HT1080 (cell line): ENCODE measurements around a stretch of chr20.

DNA sequence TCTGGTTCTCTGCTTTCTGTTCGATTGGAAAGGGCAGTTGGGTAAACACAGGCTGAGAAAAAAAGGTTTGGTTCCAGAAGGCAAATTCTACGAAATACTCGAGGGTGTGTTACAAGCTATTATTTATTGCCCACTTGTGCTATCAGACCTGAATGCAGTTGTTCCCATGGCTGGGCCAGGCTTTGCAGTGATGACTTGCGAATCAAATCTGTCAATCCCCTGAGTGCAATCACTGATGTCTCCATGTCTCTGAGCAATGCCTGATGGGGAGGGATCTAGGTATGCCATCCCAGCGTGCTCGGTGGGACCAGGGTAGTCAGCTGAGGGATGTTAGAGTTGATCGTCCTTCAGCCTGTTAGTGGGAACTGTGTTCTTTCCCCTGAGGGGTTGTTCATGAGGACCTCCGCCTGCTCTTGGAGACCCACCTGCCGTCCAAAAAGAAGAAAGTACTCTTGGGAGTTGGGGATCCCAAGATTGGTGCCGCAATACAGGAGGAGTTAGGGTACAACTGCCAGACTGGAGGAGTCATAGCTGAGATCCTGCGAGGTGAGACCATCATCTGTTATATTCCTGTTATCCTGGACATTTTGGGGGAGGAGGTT lies 1.7 kb downstream of the NOP56 start:
RAMPAGE:
- cytosol, long total RNA: no peak
- long total RNA: no peak
- nucleus, long total RNA: no peak

DNA sequence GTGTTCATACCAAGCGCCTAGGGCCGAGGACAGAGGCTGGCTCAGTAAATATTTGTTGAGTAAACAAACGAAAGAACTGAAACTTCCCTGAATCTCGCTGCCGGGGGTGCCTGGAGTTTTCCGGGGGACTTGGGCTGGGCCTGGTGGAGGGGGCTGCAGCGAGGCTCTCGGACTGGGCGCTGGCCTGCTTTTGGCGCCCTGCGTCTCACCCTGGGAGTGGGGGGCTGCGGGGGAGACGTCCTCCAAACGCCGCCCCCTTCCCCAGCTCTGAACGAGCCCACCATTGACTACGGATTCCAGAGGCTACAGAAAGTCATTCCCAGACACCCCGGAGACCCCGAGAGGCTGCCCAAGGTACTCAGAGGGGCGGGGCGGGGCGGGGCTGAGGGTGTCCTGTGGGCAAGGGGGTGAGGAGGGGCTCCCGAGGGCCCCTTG lies 49.0 kb downstream of the CPXM1 start:
RAMPAGE:
- cytosol, long total RNA: no peak
- long total RNA: no peak
- nucleus, long total RNA: no peak

GRCh38 chr20:2872145-2873233 lies 792 bp upstream of the PTPRA start:
RAMPAGE:
- cytosol, long total RNA: no peak
- long total RNA: no peak
- nucleus, long total RNA: no peak

RAMPAGE:
- cytosol, long total RNA: no peak
- long total RNA: no peak
- nucleus, long total RNA: no peak
Measured at GRCh38 chr20:3041886-3043148, 1.1 kb upstream of the GNRH2 start.

GRCh38 chr20:3047407-3048270 lies 1.8 kb downstream of the MRPS26 start:
RAMPAGE:
- cytosol, long total RNA: no peak
- long total RNA: no peak
- nucleus, long total RNA: no peak

RAMPAGE:
- cytosol, long total RNA: no peak
- long total RNA: no peak
- nucleus, long total RNA: no peak
Measured at GRCh38 chr20:3071704-3072705, 585 bp downstream of the OXT start.

RAMPAGE:
- cytosol, long total RNA: no peak
- long total RNA: no peak
- nucleus, long total RNA: no peak
Measured at GRCh38 chr20:3080891-3081606, 3.5 kb downstream of the AVP start.

GRCh38 chr20:3148749-3149421 lies 10.8 kb downstream of the FASTKD5 start:
RAMPAGE:
- cytosol, long total RNA: no peak
- long total RNA: no peak
- nucleus, long total RNA: no peak

DNA sequence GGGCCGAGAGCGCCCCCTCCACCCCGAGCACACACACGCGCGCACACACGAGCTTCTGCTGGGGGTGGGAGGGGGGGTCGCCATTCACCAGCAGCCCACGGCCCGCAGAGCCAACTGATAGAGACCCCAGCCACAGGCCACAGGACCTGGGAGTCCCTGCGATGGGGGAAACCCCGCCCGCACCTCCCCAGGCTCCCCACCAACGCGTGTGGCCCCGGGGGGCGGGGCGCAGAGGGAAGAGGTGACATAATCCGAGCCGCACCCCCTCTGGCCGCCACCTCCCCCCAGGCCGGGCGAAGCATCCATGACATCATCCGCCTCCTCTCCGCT lies 396 bp downstream of the LZTS3 start:
RAMPAGE:
- cytosol, long total RNA: no peak
- long total RNA: no peak
- nucleus, long total RNA: no peak

DNA sequence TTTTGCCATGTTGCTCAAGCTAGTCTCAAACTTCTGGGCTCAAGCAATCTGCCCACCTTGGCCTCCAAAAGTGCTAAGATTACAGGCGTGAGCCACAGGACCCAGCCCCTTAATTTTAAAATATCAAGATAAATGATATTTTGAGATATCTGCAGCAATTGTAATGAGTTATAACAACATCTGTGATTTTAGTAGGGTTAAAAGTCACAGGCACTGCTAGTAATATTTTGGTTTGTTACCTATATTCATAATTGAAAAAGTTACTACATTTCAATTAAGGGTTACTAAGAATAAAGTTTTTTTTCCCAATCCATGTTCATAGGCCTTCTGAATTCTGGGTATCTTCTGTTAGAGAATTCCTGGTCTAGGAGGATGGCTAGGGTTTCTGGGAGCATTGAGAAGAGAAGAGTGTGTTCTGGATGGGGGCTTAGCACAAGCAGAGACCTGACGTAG lies 3.2 kb downstream of the ITPA start:
RAMPAGE:
- cytosol, long total RNA: no peak
- long total RNA: no peak
- nucleus, long total RNA: no peak

GRCh38 chr20:3238505-3239096 lies 389 bp downstream of the SLC4A11 start:
RAMPAGE:
- cytosol, long total RNA: no peak
- long total RNA: no peak
- nucleus, long total RNA: no peak

GRCh38 chr20:3688157-3688759 lies 6.4 kb upstream of the ADAM33 start:
RAMPAGE:
- cytosol, long total RNA: no peak
- long total RNA: no peak
- nucleus, long total RNA: no peak

GRCh38 chr20:3727157-3727718 lies 5.2 kb upstream of the HSPA12B start:
RAMPAGE:
- cytosol, long total RNA: no peak
- long total RNA: no peak
- nucleus, long total RNA: no peak

DNA sequence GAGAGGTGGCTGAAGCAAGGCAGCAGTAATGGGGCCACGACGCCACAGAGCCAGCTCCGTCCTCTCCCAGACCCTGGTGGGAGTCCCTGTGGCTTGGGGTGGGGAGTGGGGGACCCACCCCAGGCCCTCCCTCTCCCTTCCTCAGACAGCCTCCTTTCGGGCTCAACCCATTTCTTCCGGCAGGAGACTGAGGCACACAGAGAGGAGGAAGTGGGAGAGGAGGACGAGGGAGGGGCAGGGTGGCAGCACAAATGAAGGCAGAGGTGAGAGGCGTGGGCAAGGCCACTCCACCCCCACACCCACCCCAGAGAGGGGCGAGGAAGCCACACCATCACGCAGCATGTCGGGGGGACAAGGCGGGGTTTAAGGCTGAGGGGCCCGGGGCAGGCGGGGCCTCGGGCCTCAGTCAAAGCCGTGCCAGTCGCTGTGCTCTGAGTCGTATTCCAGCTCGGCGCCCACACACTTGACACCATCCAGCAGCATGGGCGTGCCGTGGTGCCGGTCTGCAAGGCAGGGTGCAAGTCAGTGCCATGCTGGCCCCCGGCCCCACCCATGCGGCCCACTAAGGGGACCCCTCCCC lies 13.8 kb downstream of the ADISSP start:
RAMPAGE:
- cytosol, long total RNA: no peak
- long total RNA: no peak
- nucleus, long total RNA: no peak

DNA sequence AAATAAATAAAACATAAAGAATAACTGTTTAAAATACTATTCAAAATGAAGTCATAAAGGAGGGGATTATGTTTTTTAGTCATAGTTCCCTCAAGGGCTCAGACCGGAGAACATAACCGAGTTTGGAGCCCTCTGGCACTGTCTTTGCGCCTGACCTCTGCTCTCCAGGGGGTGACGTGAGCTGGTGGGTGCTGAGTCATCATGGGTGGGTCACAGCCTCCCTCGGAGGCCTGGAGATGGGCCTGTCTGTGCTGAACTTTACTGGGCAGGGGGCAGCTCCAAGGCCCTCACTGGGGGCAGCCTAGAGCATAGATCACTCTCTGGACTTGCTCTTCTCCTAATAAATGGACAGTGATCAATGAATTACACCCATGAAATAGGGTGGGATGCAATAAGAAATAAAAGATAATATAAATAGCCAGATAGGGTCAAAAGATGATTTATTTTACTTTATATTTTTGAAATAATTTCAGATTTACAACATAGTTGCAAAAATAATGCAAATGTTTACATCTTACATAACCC lies 3.1 kb upstream of the MAVS start:
RAMPAGE:
- cytosol, long total RNA: no peak
- long total RNA: no peak
- nucleus, long total RNA: no peak

GRCh38 chr20:3866374-3867301 lies 20.0 kb downstream of the MAVS start:
RAMPAGE:
- cytosol, long total RNA: no peak
- long total RNA: no peak
- nucleus, long total RNA: no peak

GRCh38 chr20:4069765-4070261 lies 54.5 kb upstream of the RNF24 start:
RAMPAGE:
- cytosol, long total RNA: no peak
- long total RNA: no peak
- nucleus, long total RNA: no peak

GRCh38 chr20:4656343-4656936 lies 29.8 kb upstream of the PRNP start:
RAMPAGE:
- cytosol, long total RNA: no peak
- long total RNA: no peak
- nucleus, long total RNA: no peak

RAMPAGE:
- cytosol, long total RNA: no peak
- long total RNA: no peak
- nucleus, long total RNA: no peak
Measured at GRCh38 chr20:4809708-4810160, 13.7 kb downstream of the RASSF2 start.

DNA sequence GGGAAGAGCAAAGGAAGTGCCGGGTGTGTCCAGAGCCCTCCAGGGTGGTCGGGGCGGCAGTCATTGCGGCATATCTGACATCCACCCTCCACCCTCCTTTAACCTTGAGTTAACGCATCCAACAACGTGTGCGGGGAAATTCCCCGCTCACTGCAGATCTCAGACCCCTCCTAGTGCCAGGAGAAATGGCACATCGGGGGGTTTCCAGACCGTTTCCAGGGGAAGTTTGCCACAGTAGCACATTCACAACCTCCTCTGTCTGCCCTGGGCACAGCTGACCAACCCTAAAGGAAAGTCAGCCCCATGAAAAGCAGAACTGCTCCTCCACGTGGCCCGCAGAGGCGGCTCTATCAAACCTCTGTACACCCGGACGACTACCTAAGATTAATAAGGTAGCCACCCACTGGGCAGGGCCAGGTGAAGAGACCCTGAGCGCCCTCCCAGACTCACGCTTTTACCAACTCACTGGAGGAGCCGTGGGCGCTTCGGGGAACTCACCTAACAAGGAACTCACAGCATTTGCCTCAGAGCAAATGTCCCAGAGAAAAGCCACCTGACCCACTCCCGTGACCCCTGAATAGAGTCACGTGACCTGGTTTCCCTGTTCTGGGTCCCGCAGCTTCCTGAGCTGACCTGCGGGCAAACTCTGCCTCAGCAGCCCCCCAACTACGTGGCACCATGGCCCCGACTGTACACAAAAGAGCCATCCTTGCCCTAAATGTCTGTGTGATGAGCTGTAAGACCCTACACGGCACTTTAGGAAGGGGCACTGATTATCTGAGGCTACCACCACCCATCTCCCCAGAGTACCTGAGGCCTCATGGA lies 8.6 kb downstream of the RASSF2 start:
RAMPAGE:
- cytosol, long total RNA: no peak
- long total RNA: no peak
- nucleus, long total RNA: no peak